AG08470 (cell line): ENCODE results near the genes KLK3, KLK7, VSIG10L and ZNF432.

DNA sequence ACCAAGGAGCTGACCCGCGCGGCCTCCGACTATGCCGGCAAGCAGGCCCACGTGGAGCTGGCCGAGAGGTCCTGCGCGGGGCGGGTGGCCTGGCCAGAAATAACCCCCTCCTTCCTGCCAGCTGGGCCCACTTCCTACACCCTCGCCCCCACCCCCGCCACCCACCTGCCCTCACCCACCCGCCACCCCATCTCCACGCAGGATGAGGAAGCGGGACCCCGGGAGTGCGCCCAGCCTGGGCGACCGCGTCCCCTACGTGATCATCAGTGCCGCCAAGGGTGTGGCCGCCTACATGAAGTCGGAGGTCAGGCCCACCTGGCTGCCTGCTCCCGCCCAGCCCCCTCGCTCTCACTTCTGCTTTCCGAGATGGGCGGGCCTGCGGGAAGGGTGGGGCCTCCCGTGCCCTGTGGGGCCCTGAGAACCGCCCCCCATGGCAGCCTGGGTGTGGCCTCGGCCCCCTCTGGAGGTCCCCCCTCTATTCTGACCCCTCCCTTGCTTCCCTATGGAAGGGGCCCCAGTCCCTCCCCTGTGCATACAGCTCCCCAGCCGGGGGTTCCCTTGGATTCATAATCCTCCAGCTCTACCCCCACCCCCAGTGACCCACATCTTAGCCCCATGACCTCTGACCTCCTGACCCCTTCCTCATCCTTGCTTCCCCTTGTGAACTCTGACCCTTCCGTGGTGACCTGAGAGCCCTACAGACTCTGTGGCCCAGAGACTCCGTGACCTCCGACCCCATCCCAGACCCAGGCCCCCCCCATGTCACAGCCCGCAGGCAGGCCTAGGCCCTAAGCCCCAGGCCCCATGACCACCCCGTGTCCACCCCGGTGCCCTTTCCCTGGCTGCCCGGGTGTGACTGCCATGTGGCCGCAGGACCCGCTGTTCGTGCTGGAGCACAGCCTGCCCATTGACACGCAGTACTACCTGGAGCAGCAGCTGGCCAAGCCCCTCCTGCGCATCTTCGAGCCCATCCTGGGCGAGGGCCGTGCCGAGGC is 2.9 kb upstream of the SPIB start:
- RRBS: no CpG with 5 or more reads among the region's 49 CpGs

DNA sequence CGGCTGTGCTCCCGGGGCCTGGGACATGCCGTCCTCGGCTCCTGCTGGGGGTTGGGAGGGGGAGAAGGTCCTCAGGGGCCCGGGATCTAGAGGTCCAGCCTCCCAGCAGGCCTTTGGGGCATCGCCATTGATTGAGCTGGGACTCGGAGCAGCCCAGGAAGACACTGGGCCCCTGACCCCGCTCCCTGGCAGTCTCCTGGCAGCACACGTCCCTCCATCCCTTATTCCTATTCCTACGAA is 666 bp downstream of the JOSD2 start:
- RRBS: 5% methylated on average over 4 of the region's 10 CpGs

GRCh38 chr19:50550026-50550920 is 18.0 kb downstream of the LRRC4B start:
- RRBS: no CpG with 5 or more reads among the region's 20 CpGs

DNA sequence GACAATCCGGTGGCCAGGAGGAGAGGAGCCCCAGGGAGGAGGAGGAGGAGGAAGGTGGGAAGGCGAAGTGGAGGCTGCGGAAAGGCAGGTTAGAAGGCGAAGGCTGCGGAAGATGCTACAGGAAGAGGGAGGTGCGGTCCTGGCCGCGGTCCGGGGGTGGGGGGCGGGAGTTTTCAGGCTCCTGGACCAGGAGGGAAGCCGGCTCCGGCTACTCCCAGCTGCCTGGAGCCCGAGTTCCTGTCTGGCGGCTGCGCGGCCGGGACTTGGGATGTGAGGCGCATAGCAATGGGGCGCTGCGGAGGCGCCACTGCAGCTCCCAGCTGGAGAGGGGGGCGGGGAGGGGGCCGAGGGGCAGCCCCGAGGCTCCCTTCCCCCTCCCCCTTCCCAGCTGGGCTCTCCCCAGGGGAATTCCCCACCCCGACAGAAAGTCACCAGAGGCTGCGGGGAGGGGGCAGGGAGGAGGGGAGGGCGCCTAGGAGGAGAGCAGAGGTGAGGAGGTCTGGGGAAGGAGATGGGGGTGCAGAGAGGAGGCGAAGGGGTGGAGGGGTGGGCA is 2.1 kb downstream of the LRRC4B start:
- RRBS: 16% methylated on average over 9 of the region's 28 CpGs

GRCh38 chr19:50728308-50728853 is 5.2 kb downstream of the CLEC11A start:
- RRBS: no CpG with 5 or more reads among the region's 31 CpGs

DNA sequence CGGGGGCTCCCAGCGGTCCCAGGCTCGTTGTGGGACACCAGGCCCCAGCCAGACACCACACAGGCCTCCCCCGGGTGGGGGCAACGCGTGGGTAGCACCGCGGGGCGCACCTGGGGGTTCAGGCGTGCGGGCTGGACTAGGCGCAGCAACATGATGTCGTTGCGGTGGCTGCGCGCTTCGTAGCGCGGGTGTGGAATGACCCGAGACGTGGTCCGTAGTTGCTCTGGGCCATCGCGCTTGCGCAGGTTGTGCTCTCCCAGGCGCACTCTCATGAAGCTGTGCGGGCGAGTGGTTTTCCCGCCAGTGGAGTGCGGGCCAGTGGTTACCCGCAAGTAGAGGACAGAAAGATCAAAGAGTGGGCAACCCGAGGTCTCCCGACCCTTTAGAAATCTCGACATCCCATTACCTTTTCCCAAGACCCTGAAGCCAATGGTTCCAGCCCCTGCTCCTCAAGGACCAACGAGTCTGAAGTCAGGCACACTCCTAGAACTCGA is 3.3 kb upstream of the KLK1 start:
- RRBS: 49% methylated on average over 4 of the region's 36 CpGs

GRCh38 chr19:50854407-50855211 is at the start of gene KLK3:
TSS of gene KLK3 (plus strand) at chr19:50854915.
- RRBS: no CpG with 5 or more reads among the region's 10 CpGs

DNA sequence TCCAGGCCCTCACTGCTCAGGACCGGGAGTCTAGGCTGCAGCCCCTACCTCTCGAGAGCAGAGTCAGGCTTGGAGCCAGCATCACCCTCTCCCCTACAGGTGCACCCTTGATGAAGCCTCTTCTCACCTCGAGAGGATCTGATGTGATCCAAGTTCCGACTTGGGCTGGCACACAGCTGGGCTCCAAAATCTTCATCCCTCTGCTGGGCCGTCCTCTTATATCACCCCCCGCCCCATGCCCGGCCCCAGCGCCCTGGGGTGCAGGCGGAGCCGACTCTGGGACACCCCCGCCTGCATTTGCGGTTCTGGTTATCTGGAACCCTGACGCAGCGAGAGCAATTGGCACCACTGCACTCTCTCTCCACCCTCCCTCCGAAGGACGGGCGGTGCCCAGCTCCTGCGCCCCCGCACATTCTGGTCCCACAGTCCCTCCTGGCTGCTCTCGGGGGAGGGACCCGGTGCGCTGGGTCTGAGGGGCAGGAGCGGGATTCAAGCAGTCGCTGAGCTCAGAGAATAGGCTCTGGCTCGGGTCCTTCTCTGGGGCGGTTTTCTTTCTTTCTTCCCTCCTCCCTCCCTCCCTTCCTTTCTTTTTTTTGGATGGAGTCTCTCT is at the start of gene KLK7:
Gene KLK7 (minus strand): TSS at position 194 of the 610 bp plus-strand sequence.
- RRBS: no CpG with 5 or more reads among the region's 26 CpGs

- RRBS: no CpG with 5 or more reads among the region's 26 CpGs
Observed at GRCh38 chr19:51271064-51271476, 20.2 kb downstream of the SIGLECL1 start.

- RRBS: no CpG with 5 or more reads among the region's 25 CpGs
Observed at GRCh38 chr19:51325324-51325993, 14.0 kb downstream of the IGLON5 start.

- RRBS: no CpG with 5 or more reads among the region's 5 CpGs
Observed at GRCh38 chr19:51341664-51342507, at the start of gene VSIG10L. TSS of gene VSIG10L (minus strand) at chr19:51342139.

DNA sequence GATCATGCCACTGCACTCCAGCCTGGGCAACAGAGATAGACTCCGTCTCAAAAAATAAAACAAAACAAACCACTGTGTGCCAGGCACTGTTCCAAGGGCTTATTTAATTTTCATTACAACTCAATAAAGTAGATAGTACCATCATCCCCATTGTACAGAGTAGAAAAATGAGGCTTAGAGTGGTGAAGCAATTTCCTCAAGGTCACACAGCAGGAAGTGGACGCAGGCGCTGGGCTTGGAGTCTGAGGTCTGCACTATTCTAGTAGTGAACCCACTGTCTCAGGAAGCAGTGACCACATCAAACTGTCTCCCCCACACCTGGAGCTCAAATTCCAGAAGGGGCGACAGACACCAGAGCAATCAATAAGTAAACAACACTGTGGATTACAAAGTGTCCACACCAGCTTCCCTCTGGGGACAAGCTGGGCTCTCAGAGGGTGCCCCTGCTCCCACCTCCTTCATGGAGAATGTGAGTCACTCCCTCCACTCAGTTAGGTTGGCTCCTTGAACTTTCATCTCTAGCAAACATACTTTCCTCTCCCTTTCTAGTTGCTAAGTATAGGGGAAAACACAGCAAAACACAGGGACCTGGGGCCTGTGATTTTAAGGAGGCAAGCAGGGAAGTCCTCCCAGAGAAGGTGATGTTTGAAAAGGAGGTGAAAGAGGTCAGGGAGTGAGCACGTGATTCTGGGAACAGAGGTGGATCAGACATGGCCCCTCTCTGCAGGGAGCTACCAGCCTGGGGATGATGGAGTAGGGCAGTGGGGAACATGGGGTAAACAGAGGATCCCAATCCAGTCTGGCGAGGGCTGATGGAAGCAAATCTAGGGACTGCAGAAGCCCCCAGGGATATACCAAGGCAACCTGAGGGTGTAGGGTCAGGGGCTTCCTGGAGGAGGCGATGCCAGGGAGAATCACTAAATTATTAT is 3.4 kb downstream of the ETFB start:
- RRBS: no CpG with 5 or more reads among the region's 7 CpGs

DNA sequence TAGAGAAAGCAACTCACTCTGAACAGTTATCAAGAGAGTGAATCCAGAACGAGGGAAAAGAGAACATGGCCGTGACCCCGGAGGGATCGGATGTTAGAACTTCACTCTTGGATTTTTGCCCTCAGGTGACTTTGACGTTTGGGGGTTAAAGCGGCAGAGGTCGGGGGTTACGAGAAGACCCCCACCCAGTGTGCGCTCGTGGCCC is 274 bp downstream of the ETFB start:
- RRBS: no CpG with 5 or more reads among the region's 10 CpGs

DNA sequence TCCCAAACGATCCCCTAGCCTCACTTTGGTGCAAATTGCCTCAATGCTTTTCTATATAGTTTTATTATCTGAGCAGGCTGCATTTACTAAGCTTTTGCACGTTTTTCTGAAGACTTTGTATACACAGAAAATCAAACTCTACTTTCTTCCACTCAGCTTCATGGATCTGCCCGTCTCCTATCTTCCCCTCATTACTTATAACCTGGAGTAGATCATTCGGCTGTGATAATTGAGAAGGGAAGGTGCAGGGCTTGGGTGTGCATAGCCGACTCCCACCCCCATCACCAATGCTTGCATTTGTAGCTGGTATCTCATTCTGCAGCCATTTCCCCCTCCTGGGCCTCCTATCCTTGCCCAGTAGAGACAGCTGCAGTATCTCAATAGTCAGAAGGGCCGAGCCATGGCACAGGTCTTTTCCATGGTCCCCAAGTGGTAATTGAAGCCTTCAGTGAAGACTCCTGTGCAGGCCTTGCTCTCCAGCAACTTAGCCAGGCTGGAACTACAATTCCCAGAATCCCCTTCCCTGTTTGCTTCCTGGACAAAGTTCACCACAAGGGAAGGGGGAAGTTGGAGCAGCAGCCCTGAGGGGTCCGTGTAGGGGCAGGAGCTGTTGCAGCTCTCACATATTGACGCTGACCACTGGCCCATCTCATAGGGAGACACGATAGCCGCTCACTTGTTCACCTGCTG is 2.0 kb upstream of the SIGLEC8 start:
- RRBS: no CpG with 5 or more reads among the region's 10 CpGs

DNA sequence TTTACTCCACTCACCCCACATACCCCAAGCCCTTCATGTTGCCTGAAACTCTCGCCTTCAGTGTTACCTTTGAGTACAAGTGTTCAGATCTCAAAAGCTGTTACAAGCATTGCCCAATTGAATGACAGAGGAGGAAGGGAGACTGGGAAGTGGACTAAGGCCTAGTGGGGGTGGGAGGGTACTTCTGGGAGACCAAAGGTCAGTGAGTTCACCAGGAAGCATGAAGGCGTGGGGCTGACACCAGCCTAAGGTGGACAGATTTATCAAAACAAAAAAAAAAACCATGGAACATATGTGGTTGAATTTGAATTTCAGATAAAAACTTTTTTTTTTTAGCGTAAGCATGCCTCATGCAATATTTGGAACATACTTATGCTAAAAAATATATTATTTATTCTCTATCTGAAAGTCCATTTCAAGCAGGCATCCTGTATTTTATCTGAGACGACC is 6.2 kb upstream of the SIGLEC12 start:
- RRBS: no CpG with 5 or more reads among the region's 4 CpGs

DNA sequence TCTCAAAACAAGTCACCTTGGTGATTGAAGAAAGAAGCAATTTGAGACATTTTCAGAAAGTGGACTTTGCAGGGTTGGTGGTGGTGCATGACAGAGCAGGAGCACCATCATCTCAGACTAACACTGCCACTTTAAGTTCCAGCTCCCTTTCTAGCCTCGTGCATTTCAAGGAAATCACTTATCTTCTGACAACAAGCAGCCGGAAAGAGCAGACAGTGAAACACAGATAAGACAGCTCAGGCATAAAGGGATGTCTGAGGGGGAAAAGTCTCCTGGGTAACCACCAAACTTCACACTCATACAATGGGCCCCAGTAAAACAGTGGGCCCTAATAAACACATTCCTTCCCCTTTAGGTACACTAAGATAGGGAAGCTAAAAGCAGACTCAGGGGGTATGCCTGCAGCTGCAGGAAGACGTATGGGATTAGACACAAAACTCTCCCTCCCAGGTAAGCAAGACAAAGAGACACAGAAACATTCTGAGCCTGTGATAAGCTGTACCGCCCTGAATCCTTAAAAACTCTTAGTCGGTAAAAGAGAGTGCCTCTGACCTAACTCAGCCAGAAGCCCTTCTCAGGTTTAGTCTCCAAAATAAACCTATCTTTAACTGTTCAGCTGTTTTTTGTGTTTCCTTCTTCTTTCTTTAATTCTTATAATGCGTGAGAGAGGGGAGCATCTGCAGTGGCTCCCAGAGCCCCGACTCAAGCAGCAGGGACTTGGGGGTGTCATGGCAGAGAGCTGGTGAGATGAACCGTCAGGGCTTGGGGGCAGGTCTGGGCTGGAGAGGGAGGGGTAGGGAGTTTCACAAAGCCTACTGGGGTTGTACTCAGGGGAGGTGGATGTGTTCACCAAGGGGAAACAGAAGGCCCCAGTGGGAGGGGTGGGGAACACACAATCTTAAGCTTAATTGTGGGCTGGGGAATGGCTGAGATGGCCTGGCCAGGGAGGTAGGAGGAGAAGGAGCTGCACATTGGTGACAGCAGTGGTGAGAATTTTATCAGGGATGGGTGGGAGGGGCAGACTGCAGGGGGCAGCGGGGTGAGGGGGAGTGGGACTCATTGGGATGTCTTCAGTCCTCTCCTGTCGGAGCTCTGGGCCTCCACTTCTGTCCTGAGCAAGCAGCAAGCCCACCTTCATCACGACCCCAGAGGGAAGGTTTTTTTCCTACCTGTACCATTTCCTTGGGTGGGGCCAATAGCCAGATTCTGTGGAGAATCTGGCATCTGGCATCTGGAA is 16.7 kb upstream of the SIGLEC6 start:
- RRBS: no CpG with 5 or more reads among the region's 11 CpGs

DNA sequence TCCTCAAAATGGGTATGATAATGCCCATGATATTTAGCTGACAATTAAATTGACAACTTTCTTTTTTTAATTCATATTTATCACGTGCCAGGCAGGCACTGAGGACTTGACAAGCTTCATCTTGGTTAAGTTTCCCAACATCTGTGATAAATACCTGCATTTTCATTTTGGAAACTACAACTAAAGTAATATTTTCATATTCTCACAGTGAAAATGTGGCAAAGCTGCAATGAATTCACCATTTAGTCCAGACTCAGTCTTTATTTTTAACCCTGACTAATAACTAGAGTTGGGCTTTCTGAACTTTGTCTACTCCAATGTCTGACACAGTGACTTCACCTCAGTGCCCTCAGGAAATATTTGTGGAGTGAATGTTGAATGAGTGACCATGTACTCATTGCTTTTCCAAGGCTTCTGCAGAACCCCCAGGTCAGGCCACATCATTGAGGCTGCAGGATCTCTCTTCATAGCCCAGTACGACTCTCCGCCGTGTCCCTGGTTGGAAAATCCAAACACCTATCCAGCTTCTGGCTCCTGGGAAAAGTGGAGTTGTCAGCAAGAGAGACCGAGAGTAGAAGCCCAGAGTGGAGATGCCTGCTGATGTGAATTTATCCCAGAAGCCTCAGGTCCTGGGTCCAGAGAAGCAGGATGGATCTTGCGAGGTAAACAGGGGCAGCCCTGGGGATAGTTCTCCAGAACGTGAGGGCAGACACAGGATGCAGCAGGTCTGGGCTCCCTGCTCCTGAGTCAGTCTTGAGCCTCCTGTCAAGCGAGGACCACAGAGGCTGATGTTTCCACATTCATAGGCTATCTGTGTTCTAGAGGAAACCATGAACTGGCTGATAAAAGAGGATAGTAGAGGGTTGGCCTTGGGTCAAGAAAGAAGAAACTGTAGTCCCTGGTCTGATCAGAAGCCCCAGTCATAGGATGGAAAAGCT is 1.9 kb downstream of the ZNF175 start:
- RRBS: no CpG with 5 or more reads among the region's 8 CpGs

GRCh38 chr19:51725995-51726725 is 2.4 kb upstream of the HAS1 start:
- RRBS: no CpG with 5 or more reads among the region's 17 CpGs

DNA sequence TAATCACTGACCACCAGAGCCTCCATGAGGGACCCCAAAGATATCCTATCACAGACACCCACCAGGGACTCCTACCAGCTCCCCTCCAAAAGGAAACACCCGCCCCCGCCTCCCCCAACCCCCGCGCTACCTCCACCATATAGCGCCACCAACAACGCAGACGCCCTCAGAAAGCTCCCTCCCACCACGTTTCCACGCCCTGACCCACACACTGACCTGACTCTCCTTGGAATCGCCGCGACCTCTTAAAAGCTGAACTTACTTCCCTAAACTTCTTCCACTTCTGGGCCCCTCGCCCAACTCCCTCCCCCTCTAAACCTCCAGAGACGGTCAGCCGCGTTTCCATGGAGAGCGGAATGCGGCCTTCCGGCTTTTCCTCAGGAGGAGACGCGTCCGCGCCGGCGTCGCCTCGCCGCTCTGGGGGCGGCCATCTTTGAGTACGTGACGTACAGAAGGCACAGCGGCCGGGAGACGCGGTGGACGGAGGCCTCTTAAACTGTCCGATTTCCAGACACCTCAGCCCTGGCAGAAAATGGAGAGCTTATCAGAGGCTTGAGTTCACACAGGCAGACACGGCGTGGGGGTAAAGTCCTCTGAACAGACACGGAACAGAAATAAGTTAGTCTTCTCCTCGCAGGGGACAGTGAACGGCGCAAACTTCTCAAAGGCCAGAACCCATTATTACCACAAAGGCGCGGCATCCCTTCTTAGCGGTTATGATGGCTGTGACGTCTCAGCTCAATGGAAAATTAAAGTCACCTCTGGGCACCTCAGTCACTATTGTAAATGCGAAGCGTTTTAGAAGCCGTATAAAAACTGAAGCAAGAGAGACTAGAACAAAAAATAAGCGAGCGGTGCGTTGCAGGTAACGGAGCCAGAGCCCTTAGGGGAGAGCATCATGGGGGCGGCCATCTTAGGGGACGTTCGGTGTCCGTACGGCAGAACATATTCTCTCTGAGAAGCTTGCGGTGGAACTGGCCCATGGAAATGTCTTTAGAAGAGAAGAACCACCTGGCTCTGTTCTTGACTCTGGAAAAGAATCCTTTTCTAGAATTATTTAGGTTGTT is at the start of gene ZNF432:
Gene ZNF432 (minus strand): TSS at position 360 of the 1,067 bp plus-strand sequence.
- RRBS: 1% methylated on average over 10 of the region's 60 CpGs

DNA sequence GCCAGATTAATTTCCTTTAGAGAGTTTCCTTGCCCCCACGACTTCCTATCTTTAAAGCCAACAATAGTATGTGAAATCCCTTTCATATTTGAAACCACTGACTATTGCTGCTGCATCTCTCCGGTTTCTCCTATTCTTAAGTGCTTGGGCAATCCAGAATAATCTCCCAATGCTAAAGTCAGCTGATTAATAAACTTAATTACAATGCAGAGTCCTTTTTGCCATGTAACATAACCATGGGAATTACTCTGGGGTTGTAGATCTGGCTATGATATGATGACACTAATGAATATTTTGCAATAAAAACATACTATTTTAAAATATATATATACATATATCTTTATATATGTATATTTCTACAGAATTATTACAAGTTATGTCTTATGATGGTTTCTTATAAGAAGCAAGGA is 913 bp upstream of the ZNF432 start:
- RRBS: no CpG with 5 or more reads among the region's 2 CpGs